Left common carotid artery plus branches (tissue), 1 donor: ENCODE results near the gene SRR.

GRCh38 chr17:1511140-1512537 lies 4.8 kb downstream of the INPP5K start:
- PRO-cap: no peak

DNA sequence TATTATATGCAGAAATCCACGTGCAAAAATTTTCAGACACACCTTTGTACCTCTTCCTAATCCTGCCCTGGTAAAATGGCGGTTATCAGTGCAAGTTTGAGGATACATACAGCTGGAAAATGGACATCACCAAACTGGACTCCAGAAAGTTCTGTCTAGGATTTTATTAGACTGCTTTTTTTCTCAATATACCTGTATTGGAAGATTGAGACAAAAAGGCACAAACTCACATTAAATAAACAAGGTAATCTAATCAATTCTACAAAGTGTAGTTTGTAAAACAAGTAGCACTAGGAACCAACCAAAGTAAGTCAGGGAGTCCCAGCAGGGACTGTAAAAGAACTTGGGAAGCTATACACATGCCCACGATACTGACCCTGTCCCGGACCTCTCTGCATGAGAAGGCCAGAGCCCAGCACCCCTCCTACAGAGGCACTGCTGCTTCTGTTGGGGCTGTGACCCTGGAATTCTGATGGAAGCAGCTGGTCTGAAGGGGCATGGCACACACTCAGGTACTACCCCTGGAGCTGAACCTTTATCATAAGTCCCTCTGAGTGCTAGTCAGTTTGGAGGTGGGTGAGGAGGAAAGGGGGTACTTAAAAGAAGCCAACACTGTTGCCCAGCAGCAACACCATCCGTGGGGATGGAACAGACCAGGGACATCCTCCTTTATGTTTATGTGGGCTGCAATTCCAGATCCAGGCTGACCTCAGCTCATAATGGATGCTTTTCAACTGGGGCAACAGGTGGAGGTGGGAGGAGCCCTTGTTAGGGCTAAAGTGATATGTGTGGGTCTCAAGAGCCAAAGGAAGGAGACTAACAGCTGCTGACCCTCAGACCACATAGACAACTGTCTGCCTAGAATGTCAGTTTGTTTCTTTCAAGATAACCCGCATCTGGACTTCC lies 1.7 kb upstream of the INPP5K start:
- PRO-cap: no peak

DNA sequence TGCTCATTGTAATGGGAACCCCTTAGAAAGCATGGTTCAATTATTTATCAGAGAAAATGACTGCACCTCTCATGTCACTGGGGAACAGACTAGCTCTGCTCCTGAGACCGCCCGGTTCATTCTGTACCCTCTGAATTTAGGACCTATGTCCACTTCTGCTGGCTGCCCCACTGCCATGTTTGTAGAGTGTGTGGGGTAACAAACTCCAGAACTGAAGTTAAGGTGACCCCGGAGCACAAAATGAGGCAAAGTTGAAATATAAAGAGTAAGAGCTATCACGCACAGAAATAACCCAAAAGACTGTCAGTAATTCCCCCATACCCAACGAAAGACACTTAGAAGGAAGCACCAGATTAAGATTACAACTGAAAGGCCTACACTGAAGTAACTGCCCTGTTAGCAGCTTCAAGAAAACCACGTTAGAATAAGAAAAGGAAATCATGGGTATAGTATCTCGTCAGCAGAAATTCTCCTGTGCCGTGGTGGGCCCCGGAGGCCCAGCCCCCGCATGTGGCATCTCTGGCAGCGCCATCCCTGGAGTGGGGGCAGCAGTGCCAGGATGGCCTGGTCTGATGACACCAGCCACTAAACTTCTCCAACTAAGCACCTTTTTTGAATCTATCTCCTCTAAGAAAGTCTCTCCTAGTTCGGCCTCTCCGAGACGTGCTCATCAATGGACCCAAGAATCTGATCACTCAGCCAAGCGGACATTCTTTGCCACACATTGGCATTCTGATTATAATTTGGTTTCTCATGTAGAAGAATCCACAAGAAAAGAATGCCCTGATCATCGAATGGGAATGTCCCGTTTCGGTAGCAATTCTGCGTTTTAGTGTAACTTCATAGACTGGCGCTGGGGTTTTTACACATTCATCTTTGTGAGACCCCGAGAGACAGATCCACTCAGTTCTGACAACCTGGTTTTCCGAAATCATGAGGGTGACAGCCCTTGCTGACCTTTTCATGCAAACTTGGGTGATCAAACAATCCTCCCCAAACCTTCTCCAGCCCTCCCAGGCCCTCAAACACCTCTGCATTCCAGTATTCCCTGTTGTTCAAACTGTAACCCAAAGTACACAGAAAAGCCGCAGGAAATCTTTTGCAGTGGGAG lies 18.7 kb downstream of the PITPNA start:
- PRO-cap: no peak

GRCh38 chr17:1563823-1564425 lies 1.3 kb upstream of the PITPNA start:
- PRO-cap: no peak

DNA sequence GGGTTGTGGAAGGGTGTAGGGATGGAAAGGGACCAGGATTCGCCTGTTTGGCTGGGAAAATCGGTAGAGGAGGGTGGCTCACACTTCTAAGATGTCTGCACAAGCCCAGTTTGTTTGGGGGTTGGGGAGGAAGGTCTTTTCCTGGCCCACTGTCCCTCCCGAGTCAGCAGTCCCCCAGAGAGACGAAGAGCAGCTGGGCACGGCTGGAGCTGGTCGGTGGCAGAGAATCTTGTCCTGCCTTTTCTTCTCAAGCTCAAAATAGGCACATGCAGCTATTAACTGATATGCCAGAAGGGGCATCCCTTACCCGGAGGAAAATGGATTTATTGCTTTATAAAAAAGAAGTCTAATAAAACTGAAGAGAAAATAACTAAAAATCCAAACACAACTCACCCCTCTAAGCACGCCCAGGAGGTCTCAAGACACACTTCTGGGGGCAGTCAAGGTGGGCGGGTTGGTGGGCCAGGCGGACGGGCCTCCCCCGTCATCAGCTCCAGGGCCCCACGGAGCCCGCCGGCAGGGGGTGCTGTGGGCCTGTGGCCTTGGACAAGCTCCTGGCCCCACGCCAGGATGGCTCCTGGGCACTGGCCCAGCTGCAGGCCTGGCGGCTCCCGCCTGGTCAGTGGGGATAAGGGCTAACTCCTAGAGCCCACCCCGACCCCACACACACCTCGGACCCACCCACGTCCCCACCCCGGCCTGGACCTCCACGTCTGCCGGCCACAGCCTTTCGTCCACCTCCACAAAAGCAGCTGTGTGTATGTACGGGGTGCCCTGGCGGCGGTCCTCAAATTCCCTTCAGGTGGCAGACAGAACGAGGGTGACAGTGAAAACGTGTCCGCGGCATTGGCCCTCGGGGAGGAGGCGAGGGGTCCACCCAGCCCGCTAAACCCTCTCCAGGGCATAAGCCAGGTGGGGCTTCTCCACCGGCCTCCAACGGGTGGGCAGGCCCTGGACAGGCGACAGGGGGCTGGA lies 11.8 kb upstream of the PITPNA start:
- PRO-cap: no peak

DNA sequence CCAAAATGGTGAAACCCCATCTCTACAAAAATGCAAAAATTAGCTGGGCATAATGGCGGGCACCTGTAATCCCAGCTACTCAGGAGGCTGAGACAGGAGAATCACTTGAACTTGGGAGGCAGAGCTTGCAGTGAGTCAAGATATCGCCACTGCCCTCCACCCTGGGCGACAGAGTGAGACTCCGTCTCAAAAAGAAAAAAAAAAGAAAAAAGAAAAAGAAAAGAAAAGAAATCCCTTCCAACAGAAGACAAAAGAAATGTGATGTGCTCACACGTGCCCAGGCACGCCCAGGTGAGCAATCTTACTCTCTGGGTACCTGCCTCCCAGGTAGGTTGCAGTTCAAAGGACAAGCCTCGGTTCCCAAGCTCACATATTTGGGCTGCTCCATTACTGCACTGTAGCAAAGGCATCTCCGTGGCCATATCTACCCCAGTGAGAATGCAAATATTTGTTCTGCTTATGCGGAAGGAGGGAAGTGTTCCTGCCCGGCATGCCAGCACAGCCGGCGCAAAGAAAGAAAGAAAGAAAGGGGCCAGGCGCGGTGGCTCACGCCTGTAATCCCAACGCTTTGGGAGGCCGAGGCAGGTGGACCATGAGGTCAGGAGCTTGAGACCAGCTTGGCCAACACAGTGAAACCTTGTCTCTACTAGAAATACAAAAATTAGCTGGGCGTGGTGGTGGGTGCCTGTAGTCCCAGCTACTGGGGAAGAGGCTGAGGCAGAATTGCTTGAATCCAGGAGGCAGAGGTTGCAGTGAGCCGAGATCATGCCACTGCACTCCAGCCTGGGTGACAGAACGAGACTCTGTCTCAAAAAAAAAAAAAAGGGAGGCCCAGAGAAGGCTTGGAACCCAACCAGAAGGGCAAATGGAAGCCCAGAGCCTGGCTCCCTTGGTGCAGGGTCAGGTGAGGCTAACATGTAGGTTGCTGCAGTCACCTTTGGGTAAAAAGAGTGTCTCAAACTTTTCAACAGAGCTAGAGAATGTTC lies 30.7 kb downstream of the SLC43A2 start:
- PRO-cap: no peak

- PRO-cap: no peak
Observed at GRCh38 chr17:1617774-1618187, 10.9 kb downstream of the SLC43A2 start.

DNA sequence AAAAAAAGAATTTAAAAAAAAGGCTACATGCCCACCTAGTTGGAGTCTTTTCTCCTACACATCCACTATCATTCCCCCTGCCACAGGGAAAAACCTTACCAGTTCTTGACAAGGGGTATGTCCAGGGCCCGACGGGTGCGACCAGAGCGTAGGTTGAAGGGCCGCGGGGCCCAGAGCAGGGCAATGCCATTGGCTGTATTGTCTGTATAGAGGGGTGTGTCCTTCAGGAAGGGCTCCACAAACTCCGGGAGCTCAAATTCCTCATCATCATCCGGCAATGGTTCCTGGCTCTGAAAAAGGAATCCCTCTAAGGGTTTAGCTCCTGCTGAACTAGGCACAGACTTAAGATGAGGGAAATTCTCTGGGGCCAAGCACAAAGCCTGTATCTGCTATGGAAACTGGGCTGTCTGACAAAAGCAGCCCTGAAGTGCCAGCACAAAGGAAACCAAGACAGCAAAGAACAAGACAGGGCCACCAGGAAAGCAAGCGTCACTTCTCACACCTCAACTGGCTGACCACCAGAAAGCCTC lies 5.1 kb downstream of the PRPF8 start:
- PRO-cap: no peak

- PRO-cap: no peak
Observed at GRCh38 chr17:1711147-1711578, 986 bp upstream of the TLCD2 start.

GRCh38 chr17:1713096-1713356 lies 2.8 kb upstream of the TLCD2 start:
- PRO-cap: no peak

GRCh38 chr17:1770890-1771264 lies 9.0 kb downstream of the SERPINF1 start:
- PRO-cap: no peak

DNA sequence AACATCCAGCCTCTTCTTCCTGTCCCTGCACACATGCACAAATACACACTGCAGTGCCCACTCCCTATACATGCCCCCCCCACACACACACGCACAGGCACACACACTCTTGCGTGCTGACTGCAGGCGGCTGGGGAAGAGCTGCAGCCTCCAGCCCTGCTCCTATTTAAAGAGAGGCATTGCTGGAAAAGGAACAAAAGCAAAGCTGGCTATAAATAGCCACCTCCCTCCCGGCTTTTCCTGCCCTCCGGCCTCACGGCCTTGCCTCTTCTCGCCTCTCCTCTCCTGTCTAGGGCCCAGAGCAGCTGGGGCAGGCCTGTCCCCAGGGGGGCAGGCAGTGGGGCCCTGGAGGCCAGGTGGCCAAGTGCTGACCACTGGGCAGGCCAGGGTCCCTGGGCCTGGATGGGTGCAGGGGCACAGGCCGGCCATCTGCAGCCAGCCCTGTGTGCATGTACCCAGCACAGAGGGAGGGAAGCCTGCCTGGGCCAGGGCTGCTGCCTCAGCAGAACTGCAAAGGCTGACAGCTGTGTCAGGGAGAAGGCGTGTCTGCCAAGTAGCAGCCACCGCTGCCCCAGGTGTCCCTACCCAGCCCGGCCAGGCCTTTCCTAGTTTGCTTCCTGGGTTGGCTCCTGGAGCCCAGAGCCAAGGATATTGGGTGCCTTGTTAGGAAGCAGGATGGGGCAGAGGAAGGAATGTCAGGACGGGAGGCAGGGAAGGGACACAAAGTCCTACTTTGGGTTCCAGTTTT lies 25.4 kb downstream of the RTN4RL1 start:
- PRO-cap: no peak

- PRO-cap: no peak
Observed at GRCh38 chr17:2060628-2061205, 5.8 kb downstream of the HIC1 start.

DNA sequence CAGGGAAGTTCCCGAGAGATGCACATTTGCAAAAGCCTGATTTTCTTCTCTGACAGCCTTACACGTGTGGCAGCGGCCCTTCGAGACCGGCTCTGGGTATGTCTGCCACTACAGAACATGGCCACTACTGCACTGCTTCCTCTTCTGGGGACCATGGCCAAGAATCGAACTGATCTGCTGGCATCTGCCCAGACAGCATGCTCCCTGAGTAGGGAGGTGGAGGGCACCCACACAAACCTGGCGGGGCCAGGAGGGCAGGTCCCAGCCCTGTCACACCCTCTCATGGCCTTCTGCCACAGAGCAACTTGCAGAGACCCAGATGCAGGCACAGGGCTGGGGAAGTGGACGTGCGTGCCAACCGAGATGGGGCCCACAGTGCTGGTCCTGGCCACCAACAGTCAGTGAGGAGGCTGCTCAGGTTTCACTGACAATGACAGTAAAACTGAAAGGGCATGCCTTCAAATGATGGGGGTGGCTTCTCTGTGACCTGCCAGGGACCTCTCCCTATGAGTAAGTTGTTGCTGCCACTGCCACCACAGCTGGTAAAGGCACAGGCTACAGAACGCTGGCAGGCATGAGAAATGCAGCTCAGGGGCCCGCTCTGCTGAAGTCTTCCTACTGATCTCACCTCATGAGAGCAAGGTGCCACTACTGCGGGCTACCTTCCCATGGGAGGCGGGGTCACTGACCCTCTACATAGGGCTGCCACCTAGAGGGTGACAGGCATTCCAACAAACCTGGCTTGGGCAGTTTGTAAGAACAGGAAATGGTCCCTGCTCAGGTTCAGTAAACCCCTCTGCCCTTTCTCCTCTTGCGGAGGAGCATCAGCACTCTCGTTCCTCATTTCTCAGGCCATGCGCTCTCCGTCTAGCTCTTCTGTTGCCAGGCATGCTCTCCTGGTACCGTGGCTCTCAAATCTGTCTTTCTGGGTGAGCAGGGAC lies 15.5 kb downstream of the HIC1 start:
- PRO-cap: no peak

DNA sequence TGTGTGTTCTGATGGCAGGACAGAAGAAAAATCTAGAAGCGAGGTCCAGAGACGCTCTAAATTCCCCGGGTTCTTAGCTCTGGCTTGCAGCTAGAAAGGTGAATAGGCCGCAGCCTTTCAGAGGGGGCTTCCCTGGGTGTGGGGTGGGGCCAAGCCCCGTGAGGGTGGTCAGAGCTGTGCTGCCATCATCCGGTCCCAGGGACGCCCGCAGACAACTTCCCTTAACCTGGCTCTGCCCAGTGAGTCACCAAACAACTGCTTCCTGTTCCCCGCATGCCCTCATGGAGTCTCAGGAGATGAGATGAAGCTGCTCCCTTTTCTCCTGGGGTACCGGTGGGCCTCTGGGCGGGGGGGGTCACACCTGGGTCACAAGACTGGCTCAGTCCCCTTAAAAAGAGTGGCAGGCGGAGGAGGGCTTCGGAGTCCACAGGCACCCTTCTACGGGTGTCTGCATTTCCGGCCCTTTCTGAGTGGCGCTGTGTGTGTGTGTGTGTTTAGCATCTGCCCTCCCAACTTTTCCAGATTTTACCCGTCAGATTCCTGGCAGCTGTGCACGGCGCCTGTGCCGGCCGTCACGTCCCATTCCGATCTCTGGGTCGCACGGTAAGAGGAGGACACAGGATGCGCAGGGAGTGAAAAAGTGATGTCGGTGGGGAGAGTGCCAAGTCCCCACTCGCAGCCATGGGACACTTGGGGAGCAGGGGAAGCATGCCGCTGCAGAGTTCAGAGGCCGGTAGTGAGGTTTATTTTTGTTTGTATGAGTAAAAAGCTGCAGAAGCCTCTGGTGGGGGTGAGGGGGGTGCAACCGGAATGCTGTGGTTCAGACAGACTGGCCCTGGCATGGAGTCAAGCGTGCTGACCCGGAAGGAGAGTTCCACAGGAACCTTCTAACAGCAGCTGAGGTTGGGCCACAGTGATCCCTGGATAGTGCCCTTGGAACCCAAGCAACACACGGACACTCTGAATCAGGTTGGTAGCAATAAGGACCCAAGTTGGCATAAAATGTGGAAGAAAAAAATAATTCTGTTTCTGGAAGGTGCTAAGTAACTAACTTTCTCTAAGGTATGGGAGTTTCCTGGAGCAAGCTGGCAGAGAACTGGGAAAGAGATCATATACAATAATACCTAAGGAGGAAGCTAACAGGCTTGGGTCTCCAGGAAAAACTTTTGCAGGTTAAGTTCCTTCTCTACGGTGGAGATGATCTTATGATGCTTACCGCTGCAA lies 16.9 kb downstream of the HIC1 start:
- PRO-cap: no peak

DNA sequence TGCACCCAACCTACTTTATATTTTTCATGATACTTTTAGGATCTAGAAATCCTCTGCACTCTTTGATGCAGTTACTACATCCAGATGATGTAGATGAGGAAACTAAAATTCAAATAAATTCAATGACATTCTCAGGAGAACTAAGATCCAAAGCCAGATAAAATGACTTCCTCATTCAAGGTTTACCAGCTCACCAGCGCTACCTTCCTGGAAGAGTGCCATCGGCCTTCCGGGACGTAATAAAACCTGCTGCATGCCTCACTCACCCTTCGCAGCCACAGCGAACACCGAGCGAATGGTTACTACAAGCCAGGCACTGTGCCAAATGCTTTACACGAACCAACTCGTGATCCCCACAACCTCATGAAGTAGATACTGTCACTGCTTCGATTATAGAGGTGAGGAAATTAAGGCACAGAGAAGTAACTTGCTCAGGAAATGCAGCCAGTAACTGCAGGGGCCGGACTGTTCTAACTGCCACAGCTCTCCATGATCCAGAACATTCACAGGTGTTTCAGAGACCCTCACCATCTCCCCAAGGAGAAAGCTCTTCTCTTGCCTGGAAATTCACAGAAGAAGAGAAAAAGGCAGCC lies 46.6 kb downstream of the HIC1 start:
- PRO-cap: no peak

DNA sequence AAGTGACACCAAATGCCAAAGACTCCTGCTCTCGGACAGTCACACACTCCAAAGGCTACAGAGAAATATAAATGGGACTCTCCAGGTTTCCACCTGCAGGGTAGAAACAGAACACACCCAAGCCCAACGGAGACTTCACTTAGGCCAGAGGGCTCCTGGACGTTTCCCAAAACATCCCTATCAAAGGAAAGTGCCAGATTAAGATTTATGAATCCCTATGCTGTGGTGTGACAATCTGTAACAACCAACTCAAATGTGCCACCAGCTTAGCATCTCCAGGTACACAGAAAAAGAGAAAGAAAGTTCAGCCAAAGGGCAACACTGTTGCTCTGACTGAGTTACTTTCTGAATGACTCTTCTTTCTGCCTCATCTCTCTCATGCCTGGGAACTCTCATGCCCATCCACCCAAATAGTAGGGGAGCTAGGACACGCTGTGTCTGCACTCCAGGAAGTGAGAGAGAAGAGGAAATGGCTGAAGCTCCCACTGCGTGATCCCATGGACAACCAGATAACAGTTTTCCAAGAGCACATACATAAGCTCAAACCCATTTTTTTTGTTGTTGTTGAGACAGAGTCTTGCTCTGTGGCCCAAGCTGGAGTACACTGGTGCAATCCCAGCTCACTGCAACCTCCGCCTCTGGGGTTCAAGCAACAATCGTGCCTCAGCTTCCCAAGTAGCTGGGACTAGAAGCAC lies 49.7 kb downstream of the SMG6 start:
- PRO-cap: no peak

GRCh38 chr17:2303939-2304100 lies at the start of gene SRR:
Gene SRR, plus strand, starts transcription at chr17:2303950.
- PRO-cap: bidirectional peak, plus-strand start at chr17:2303956, minus-strand start at chr17:2303835

- PRO-cap: no peak
Observed at GRCh38 chr17:2335797-2336240, 438 bp downstream of the TSR1 start.

GRCh38 chr17:2404350-2404752 lies 3.5 kb upstream of the MNT start:
- PRO-cap: no peak